Fibroblast of the aortic adventitia (primary cell): ENCODE measurements around a stretch of chr2.

GRCh38 chr2:237879111-237879529 is 19.7 kb downstream of the RAMP1 start:
- CAGE, long polyA plus RNA, result no peak

- CAGE, long polyA plus RNA, result no peak
These were observed 578 bp upstream of the SCLY start for GRCh38 chr2:238059915-238060930.

GRCh38 chr2:238063426-238063990 is 2.7 kb downstream of the SCLY start:
- CAGE, long polyA plus RNA, result no peak

DNA sequence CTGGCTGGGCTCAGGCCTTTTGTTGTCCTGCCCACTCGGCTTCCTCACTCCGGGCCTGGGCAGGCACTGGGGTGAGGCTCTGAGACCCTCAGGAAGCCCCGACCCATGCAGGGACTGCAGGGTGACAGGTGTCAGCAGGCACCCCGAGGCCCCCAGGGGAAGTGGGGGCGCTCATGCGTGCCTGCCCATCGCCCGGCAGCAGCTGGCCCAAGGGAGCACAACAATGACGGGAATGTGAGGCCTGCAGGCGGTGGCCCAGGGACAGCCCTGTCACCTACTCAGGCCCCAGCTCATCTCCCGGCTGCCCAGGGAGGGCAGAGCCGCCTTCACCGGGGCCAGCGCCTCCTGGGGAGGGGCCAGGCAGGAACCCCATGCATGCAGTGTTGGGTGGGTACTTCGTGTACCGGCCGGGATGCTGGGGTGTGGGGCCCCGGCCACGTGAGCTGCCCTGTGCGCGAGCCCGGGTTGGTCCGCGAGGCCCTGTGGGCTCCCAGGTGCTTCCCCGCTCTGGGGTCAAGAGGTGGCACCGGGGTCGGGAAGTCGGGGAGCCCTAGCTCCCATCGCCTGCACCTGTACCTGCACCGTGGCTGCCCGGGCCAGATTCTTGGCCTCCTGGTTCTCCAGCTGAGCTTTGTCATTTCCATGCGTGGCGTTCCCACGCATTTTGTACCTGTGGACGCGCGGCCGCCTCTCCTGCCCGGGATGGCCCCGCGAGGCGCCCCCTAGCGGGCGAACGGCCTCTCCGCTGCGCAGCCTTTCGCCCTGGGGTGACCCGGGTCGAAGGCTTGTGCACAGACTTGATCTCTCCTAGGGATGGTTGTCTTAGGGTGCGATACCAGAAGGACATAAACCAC is 793 bp downstream of the KLHL30 start:
- CAGE, long polyA plus RNA, result no peak

DNA sequence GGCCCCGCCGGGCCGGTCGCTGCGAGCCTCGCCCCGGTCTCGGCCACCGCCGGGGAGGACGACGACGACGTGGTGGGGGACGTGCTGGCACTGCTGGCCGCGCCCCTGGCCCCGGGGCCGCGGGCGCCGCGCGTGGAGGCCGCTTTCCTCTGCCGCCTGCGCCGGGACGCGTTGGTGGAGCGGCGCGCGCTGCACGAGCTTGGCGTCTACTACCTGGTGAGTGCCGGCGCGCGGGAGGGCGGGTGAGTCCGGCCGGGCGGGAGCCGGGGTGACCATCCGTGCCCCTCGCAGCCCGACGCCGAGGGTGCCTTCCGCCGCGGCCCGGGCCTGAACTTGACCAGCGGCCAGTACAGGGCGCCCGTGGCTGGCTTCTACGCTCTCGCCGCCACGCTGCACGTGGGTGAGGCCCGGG is 5.0 kb downstream of the ERFE start:
- CAGE, long polyA plus RNA, result no peak

DNA sequence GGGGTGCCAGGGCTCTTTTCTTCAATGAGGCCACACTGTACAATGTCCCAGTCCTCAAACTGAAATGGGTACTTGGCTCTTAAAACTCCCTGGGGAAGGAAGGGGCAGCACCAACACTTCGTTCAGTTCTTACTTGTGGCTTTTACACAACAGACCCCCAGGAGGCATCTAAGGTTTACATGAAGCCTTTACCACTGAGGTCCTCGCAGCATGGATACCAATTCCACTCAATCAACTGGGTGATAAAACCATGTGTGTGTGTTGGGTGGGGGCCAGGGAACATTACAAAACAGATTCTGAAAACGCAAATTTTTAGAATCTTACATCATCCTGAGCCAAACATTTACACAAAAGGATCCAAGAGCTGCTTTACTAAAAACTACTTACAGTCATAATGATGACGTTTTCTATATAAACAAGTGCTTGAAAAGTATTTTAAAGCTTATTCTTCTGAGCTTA is 10.5 kb downstream of the ERFE start:
- CAGE, long polyA plus RNA, result no peak

DNA sequence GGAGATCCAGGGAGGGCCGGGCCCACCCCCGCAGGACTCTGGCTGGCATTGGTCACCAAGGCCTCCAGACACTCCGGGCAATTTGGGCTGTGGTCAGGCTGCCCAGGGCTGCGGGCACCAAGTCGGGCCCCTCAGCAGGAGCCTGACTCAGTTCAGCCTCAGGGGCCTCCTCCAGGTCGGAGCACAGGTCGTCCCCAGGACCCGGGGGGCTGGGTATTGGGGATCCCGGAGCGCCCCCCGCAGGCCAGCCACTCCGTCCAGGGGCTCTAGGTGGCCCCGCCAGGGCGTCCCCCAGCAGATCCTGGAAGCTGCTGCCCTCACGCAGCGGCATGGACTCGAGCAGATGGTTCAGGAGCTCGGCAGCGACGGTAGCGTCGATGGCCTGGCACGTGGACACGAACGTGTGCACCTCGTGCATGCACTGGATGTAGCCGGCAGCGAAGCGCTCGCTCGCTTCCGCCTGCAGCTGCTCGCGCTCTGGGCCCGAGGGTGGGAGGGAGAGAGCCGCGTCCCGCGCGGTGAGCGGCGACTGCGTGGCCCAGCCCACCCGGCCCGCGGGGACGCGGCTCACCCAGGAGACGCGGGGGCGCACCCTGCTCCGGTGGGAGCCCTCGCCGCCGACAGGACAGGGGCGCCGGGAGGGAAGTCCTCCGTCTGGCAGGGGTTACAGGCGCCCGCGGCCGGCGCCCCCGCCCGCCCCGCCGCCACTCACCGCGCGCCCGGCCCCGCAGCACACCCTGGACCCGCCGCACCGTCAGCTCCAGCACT is 879 bp downstream of the HES6 start:
- CAGE, long polyA plus RNA, result no peak

GRCh38 chr2:238274155-238274929 is 14.1 kb downstream of the PER2 start:
- CAGE, long polyA plus RNA, result no peak

DNA sequence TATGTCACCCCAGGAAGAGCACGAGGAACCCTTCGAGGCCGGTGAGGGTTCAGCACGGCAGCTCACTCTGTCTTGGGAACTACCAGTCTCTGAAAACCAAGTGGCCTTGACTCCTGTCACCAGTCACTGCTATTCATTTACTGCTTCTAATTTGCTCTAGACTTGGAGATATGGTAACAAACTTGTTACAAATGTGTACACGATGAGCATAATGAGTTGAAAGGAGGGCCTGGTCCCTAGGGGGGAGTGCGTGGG is 2.2 kb downstream of the PER2 start:
- CAGE, long polyA plus RNA, result no peak

GRCh38 chr2:238295133-238295829 is 6.9 kb upstream of the PER2 start:
- CAGE, long polyA plus RNA, result no peak

- CAGE, long polyA plus RNA, result no peak
These were observed 9.3 kb upstream of the PER2 start for GRCh38 chr2:238297591-238298131.

DNA sequence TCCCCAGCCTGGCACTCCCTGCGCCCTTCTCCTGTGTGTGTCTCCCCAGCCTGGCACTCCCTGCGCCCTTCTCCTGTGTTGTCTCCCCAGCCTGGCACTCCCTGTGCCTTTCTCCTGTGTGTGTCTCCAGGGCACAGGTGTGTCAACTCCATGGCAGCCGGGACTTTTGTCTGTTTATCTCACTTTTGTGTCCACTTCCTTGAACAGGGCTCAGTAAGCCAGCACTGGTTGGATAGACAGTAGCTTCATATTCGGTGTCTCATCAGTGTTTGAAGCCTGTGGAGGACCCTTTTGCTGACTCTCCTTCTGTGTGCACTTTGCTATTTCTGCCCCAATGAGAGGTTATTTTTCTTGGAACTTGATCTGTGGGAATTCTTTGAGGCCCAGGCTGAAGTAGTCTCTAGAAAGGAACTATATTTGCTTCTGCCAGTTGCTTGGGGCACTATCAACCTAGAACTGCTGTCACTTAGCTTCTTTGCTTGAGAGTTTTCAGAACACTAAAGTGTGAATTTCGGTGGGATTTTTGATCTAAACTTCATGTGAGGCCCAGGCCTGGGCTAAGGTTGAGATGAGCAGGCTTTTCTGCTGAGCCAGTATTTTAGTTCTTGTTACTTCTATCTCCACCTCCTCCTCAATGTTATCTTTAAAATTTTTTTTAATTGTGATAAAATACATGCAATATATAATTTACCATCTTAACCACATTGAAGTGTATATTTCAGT is 8.3 kb upstream of the ASB1 start:
- CAGE, long polyA plus RNA, result no peak

GRCh38 chr2:238493869-238495078 is 67.5 kb downstream of the ASB1 start:
- CAGE, long polyA plus RNA, result no peak

- CAGE, long polyA plus RNA, result no peak
These were observed 132.1 kb downstream of the ASB1 start for GRCh38 chr2:238558876-238559231.

DNA sequence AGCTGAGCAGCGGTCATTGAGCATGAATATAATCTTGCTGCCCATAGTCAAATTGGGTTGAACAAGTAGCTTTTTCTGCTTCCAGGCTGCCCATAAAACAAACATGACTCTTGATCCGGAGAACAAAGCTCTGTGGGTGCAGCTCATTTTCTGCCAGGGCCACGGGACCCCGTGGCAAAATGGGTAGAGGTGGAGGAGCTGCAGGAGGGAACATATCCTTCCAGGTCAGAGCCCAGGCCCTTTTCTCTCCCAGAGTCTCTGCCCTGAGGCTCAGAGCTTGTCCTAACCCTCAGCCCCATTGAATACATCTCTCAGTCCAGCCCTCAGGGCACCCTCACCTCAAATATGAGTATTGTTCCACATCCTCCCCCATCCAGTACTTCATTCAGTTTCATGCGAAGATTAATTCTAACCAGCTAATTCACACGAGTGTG is 151.5 kb upstream of the TWIST2 start:
- CAGE, long polyA plus RNA, result no peak

GRCh38 chr2:238863967-238864751 is 16.3 kb downstream of the TWIST2 start:
- CAGE, long polyA plus RNA, result no peak

GRCh38 chr2:239066411-239066809 is 218.5 kb downstream of the TWIST2 start:
- CAGE, long polyA plus RNA, result no peak

DNA sequence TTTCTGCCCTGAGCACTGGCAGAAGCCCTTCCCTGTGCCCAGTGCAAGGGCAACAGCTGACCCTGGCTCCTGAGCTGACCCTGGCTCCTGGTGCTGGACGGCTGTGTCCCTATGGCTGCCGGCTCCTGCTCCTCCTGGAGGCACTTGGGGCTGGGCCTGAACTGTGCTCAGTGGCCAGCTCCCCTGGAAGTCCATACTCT is 271.4 kb downstream of the HDAC4 start:
- CAGE, long polyA plus RNA, result no peak

DNA sequence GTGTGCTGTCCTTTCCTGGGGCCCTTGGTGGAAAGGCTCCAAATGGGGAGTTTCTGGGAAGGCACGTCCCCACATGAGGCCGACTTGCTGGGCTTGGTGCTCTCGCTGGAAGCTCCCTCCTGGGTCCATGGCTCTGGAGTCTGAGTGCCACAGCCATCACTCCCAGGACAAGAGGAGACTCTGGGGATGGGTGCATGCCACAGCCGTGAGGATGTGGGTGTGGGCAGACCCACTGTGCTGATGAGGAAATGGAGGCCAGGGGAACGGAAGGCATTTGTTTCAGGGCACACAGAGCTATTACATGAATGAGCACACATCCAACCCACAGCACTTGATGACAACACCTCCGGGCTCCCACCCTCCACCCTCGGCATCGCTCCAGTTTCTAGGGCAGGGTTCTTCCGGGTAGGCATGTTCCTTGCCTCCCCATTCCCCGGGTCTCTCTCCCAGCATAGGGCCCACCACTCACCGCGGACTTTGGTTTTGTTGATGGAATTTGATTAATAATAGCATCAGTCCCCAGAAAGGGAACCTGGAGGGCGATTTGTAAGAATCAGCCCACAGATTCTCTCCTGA is 246.6 kb downstream of the HDAC4 start:
- CAGE, long polyA plus RNA, result no peak

DNA sequence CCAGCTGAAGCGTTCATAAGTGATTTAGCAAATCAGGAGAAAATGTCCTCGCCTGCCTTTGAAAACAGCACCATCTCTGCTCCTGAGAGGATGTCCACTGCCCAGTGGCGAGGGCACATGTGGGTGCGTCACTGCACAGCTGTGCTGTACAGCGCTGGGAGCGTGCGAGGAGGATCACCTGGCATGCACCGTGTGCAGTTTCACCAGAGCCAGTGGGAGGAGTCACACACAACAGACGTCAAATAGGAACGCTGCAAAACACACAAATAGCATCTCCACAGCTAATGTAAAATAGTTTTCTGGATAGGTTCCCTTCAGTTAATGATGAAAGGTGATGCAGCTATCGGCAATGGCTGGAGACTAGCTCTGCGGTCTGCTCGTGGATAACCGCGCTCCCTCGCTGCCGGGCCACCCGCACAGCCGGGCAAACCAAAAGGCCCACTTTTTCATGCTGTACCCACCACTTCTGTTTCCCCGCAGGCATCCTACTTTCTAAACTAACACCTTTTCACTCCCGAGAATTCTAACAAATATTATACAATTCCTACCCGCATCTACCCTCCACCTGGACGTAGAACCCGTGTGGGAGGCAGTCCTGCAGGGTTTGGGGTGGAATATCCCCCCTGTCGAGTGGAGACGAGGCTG is 153.9 kb downstream of the HDAC4 start:
- CAGE, long polyA plus RNA, result no peak